Cerebellum (tissue), 5 donors: ENCODE measurements around a stretch of chr18.

DNA sequence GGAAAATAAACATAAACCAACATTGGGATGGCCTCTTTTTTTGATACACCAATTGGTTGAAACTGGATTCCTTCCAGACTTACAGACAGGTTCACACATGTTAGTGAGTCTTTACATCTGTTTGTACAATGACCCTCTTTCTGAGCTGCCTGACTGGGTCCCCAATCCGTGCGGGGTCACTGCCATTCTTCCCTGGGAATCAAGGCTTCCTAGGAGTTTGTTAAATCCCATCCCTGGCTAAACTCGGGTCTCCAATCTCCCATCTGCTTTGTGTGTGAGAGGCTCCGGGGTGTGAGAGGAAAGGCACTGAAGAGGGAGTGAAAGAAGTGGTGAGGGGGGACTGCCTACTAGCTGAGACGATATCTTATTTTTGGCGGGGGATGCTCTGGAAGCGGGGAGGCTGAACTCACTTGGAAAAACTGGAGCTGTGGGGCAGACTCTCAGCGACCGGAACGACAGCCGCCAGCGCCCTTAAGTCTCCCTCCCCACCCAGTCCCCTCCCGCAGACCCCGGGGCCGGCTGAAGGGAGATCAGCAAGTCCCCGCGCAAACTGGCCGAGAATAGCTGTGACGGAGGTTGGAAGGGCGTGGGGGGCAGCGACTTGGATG is 420 bp downstream of the STARD6 start:
- PRO-cap, 3 experiments = no peak in any of the 3 experiments
- RAMPAGE, long total RNA = no peak

GRCh38 chr18:54388149-54388722 is 30.5 kb downstream of the C18orf54 start:
- PRO-cap, 3 experiments = no peak in any of the 3 experiments
- RAMPAGE, long total RNA = no peak

DNA sequence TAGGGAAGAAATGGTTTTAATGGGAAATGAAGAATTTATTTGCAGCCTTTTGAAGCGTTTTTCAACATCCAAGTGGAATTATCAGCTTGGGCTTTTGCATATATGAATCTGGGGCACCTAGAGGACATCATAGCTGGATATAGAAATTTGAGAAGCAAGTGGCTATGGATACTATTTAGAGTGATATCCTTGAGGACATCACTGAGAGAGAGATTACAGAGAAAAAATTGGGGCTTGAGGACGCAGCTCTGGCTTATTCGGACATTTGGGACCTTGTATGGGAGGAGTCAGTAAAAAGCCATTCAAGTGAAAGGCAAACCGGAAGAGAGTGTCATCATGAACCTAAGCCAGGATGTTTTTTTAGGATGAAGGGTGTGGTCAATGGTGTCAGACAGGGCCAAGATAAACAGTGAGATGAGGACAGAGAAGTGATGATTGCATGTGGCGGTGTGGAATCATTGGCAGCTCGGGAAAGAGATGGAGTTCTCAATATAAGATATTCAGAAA is 4.2 kb downstream of the RAB27B start:
- PRO-cap, 3 experiments = no peak in any of the 3 experiments
- RAMPAGE, long total RNA = no peak

DNA sequence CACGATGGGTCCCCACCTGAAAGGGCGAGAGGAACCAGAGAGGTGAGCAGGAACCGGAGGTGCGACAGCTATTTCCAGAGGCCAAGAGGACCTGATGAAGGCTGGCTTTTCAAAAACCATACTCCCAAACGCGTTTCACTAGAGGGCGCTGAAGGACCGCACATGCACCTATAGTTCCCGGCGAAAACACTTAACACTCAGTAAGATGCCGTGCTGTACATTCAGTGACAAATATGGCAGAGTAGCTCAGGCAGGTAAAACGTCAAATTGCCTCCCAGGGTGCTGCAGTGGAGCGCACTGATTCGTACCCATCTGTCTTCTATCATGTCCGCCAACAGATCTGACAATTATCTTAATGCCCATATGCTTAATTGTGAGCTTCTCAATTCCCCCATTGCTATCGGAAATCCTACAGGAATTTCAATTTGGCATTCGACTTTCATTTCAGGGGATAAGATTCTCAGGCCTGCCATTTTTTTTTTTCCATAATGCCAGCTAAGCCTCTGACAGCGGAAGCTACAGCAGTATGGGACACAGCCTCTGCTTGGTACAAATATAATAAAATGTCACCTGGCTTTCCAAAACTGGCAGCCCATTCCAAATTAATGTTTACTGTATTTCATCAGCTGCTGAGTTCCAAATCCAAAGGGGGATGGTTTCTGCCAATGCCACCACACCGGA is 275.5 kb upstream of the CCDC68 start:
- PRO-cap, 3 experiments = peak in 1 of 3 experiments; most common plus-strand start position 435 of the sequence (in 1); most common minus-strand start position 321 of the sequence (in 1)
- RAMPAGE, long total RNA = no peak

DNA sequence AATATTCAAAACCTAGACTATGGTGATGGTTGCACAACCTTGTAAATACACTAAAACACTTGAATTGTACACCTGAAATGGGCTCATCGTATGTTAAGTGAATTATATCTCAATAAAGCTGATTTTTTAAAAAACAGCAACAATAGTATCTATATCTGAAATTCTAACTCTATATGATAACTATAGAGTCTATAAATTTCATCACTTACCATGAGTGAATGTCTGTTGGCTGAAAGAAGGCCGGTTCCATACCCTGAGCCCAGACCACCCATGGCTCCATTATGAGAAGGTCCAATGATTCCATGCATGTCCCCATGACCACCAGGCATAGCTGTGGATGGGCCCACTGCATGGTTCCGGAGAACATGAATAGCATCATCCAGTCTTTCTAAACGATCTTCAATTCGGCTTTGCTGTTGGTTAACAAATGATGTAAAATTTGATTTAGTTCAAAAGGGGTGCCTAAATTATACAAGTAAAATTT is 295.1 kb upstream of the CCDC68 start:
- PRO-cap, 3 experiments = no peak in any of the 3 experiments
- RAMPAGE, long total RNA = no peak

DNA sequence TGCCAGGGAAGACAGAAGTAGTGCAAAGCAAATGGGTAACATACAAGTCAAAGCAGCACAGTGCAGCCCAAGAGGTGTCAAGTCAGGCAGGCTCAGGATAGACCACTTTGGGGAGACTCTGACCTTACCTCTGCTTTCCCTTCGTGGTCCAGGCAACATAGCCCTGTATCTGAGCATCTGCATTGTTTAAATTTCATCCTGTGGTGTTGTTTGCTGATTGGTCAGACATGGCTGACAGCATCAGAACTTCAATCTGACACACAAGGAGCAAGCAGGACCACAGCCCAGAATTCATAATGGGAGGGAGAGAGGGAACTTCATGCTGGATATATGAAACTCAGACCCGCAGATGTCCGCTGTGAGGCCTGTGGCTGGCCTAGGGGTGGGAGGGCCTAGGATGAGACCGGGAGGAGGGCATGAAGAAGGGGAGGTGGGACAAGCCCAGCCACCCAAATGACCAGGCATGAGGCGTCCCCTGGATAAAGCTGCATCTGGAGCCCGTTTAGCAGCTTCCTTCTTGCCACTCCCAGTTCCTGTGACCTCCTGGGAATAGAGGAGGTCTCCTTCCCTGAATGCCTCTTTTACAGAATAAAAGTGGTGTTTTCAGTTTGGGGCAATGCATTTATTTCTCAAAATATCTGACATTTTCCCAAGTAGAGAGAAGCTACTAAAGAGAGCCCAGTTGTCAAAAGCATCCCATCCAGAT is 285.6 kb downstream of the TCF4 start:
- PRO-cap, 3 experiments = no peak in any of the 3 experiments
- RAMPAGE, long total RNA = no peak

DNA sequence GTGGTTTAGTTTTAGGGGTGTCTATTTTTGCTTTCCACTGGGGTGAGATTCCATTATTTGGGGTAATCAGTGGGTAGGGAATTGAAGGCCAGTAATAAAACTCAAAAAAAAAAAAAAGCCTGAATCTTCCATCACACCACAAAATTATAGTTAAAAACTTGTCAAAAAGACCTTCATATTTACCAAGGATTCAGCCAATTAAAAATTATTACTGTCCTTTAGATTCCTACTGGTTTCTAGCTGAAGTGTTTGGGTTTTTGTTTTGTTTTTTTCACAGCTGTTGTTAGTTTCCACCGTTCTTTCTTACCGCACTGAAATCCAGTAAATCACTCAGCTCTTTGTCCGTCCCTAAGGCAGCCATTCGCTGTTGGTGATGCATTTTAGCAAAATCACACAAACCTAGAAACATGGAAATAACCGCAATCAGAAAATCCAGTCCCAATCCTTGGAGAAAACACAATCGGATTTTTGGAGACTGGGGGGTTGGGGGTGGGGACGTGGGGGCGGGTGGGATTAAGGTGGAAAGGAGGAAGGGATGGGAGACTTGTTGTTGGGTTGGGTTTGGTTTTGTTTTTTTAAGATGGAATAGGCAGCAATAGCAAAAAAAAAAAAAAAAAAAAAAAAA is 1.1 kb downstream of the TCF4 start:
- PRO-cap, 3 experiments = peak in 1 of 3 experiments; most common plus-strand start position 329 of the sequence (in 1); most common minus-strand start position 323 of the sequence (in 1)
- RAMPAGE, long total RNA = no peak

DNA sequence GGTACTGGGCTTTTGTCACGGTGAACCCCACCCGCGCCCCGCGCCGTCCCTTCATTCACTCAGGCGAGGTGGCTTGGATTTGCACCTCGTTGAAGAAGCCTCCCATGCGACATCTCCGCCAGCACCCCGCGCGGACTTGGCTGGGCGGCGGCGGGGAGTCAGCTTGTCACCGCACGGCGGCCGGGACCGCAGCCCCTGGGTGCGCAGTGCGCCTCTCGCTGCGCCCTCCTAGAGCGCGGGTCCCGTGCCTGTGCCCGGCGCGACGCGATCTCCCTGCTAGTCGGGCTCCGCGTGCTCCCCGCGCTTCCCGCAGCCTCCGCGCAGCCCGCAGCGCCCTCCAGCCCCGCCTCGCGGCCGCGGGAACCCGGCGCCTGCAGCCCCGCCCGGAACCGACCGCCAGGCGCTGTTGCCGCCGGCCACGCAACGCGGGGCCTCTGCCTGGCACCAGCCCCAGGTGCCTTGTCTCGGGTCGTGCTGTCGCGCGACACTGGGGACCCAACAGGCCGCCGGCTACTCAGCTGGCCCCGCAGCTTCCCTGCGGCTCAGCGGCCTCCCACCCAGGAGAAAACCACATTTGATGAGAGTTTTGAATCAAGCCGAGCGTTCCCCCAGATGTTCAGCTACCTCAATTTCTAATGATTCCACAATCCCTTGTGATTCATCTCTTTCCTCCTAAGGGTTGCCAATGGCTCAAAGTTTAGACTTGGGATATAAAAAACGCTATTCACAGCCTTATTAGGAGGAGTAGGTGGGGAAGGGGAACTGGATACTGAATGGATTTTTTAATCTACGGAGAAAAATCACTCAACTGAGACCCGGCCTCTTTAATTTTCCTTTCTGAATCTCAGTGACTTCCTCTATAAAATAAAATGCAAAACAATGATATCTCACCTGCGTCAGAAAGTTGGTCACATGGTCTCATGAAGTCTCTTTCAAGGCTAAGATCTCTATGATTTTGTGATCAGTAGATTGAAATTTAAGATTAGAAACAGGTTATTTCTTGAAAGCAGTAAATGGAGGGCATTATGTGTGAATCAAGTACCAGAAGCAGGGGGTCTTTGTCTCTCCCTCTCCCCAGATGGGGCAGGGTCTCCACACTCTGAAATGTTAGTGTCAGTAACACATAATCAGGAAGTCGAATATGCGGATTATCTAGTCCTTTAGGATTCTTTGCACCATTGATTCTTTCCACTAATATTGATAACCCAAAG is 192.5 kb upstream of the TCF4 start:
- PRO-cap, 3 experiments = peak in 3 of 3 experiments; most common plus-strand start position 389 of the sequence (in 2); most common minus-strand start position 282 of the sequence (in 1)
- RAMPAGE, long total RNA = no peak

DNA sequence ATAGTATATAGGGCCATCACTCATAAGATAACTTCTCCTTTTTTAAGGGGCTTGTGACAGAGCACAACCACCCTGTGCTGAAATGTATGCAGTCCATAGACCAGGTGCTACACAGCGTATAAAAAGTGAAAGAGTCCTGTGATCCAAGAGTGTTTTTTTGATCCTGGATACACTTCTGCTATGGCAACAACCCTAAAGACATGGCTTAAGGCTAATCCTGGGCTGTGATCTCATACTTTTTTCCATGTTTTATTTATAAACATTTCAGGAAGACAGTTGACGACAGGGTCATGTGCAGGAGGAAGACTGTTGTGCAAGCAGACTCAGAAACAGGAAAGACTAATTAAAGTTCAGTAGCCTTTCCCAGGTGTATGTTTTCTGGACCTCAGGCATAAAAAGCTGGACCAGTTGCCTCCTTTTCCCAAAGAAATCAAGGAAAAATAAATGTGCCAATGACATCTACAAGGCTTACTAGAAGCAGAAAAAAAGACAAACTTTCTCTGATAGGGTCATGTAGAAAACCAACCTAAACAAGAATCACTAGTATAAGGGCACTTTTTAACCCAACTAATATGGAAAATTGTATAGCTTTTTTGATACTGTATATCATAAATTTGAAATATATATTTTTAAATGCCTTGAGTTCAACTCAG is 400.7 kb upstream of the TCF4 start:
- PRO-cap, 3 experiments = no peak in any of the 3 experiments
- RAMPAGE, long total RNA = no peak

- PRO-cap, 3 experiments = no peak in any of the 3 experiments
- RAMPAGE, long total RNA = no peak
Observed at GRCh38 chr18:56562421-56562772, 76.0 kb downstream of the TXNL1 start.

DNA sequence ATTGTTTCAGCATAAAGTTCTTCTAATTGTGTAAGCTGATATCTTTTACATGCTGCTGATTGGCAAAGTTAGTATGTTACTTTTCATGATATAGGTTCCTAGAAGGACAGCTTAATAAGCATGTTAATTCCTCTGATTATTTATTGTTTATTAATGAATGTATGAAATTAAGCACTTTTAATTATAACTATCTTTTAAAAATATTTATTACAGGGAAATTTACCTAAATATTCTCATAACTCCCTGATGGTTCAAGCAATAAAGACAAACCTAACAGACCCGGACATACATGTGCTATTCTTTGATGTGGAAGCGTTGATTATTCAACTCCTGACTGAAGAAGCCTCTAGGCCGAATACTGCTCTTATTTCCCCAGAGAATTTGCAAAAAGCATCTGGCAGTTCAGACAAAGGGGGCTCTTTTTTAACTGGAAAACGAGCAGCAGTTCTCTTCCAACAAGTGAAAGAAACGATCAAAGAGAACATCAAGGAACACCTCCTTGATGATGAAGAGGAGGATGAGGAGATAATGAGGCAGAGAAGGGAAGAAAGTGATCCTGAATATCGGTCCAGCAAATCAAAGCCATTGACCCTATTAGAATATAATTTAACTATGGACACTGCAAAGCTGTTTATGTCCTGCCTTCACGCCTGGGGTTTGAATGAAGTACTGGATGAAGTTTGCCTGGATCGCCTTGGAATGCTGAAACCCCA is 105.4 kb downstream of the WDR7 start:
- PRO-cap, 3 experiments = no peak in any of the 3 experiments
- RAMPAGE, long total RNA = no peak

DNA sequence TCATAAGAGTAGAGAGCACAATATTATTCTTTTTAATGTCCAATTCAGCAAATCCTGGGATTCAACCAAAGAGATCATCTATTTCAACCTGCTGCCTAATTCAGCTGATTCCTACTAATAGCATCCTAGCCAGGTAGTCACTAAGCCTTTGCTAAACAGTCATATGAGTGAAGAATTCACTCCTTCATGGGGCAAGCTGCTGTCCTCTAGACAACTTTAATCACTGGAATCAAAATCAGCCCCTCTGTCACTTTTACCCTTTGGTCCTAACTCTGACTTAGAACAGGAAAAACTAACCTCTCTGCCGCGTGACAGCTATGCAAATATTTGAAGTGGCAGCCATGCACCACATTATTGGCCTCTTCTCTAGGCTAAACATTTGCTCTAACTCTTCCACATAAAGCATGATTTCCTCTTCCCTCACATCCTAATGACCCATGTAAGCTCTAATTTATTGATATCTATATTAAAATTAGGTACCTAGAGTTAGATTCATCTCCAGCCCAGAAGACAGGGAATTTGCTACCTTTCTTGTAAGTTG is 12.9 kb upstream of the ONECUT2 start:
- PRO-cap, 3 experiments = no peak in any of the 3 experiments
- RAMPAGE, long total RNA = no peak

GRCh38 chr18:57427399-57428544 is 7.4 kb upstream of the ONECUT2 start:
- PRO-cap, 3 experiments = no peak in any of the 3 experiments
- RAMPAGE, long total RNA = no peak

DNA sequence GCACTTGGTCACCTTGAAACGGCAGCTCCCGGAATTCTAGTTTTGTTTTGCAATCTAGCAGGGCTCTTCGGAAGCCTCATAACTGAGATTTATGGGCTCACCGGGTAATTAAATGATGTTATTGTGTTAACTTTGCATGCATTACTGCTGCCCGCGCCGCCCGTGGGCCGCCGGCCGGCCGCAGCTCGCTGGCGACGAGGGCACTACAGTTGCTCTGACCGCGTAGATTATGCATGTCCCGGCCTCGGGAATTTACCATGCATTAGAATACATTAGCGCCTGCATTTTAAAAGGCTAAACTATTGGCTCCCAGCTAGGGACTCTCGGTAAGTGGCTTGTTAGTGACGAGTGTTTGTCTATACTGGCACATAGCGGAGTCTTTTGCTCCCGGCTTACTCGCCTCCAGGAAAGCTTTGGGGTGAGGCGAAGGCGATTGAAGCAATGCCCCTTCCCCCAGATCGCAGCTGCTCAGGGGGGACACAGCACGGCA is 548 bp upstream of the ONECUT2 start:
- PRO-cap, 3 experiments = no peak in any of the 3 experiments
- RAMPAGE, long total RNA = no peak

GRCh38 chr18:57688001-57688675 is 66.5 kb upstream of the NARS1 start:
- PRO-cap, 3 experiments = no peak in any of the 3 experiments
- RAMPAGE, long total RNA = no peak

GRCh38 chr18:57693780-57694787 is 72.4 kb upstream of the NARS1 start:
- PRO-cap, 3 experiments = no peak in any of the 3 experiments
- RAMPAGE, long total RNA = no peak

GRCh38 chr18:57744216-57744933 is 58.7 kb downstream of the ATP8B1 start:
- PRO-cap, 3 experiments = no peak in any of the 3 experiments
- RAMPAGE, long total RNA = no peak

DNA sequence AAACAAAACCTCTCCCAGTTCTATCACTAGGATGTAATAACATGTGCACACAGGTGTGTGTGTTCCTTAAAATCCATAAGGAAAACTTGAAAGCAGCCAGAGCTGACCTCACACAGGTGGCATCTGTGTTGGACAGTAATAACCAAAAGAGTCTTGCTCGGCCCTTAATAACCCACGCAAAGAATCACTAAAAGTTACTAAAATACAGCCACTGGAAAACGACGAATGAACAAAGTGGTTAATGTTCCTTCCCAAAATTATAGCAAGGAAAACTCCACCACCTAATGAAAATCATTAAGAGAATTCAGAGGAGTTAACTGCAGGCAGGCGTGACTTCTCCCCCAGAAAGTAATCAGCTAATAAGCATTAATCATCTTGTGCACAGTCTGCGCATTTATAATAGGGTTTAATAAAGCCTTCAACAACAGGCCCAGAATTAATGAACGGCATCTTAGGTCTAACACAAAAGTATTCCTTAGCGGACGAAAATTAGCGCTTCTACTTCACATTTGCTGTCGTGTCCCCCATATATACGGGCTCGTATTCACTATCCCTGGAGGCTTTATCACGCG is 2.0 kb downstream of the ATP8B1 start:
- PRO-cap, 3 experiments = no peak in any of the 3 experiments
- RAMPAGE, long total RNA = no peak

GRCh38 chr18:58078526-58079642 is 34.9 kb downstream of the NEDD4L start:
- PRO-cap, 3 experiments = no peak in any of the 3 experiments
- RAMPAGE, long total RNA = no peak

- PRO-cap, 3 experiments = no peak in any of the 3 experiments
- RAMPAGE, long total RNA = no peak
Observed at GRCh38 chr18:58222418-58223213, 178.6 kb downstream of the NEDD4L start.